ENCODE results near the genes SHMT1, FOXO3B and FAM83G.

GRCh38 chr17:17814017-17814809 lies 22.6 kb downstream of the SREBF1 start:
- PRO-cap, result no peak

- PRO-cap, result no peak
Measured at GRCh38 chr17:17849065-17849544, 12.3 kb upstream of the SREBF1 start.

GRCh38 chr17:17854788-17855699 lies 18.3 kb upstream of the SREBF1 start:
- PRO-cap, result no peak

GRCh38 chr17:17955256-17955756 lies 16.9 kb downstream of the TOM1L2 start:
- PRO-cap, result no peak

GRCh38 chr17:17965225-17965946 lies 6.8 kb downstream of the TOM1L2 start:
- PRO-cap, result no peak

DNA sequence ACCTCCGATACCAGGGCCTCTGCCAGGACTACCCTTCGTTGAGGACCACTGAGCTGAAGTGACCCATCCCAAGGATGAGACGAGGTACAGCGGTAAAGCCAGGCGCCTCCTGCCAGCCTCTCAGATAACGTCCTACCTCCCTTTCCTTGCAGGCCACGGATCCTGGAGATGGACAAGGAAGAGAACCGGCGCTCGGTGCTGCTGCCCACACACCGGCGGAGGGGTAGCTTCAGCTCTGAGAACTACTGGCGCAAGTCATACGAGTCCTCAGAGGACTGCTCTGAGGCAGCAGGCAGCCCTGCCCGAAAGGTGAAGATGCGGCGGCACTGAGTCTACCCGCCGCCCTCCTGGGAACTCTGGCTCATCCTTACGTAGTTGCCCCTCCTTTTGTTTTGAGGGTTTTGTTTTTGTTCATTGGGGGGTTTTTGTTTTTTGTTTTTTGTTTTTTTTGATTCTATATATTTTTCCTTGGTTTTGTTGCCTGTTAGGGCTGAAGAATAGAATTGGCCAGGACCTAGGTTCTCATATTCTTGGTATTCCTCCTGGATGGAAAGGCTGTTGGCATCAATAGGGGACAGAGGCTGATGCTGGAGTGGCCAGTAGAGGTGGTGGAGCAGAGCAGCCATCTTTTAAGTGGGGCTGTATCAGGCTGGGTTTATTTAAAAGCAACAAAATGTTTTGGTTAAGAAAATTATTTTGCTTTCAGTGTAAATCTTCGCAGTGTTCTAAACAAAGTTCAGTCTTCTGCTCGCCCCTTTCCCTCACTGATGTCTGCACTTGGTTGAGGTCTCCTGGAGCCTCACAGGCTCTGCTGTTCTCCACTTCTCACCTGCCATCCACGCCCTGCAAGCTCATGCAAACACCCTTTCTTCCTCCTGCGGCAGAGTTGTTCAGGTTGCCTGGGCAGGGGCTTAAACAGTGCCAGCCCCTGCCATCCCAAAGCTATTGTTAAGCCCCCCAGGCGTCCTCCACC lies 17.1 kb upstream of the LLGL1 start:
- PRO-cap, result no peak

DNA sequence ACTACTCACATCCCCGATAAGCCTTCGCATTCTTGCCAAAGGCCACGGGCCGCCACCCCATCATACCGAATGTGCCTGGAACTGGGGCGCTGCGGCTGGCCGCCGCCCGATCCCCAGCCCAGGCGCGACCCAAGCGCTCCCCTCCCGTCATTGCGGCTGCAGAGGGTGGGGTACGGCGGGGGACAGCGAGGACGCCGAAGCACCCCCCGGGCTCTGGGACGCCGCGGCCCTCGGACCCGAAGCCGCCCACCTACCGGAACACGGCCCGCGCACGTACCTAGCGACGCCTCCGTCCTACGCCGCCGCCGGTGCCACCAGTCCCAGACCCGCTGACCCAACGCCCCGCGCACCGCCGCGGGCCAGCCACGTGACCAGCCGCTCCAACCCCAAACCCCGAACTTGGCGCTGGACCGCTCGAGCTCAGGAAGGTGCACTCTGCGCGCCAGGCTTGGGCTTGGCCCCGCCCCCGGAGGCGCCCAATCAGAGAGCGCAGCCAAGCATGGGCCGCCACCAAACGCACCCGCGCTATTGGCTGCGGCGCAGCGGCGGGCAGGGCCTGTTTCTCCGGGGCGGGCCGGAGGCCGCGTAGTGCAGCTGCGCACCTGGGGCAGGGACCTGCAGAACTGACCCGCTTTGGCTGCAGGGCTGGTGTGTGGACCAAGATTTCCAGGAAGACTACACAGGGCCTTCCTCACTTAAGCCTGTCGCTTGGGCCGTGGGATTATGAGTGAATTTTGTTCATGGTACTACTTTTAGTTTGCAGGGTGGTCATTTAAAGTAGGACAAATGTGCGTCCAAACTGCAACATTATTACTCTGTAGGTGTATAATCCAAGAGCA lies at the start of gene SHMT1:
SHMT1 (minus strand) TSS at position 456 of the 839 bp plus-strand sequence.
- PRO-cap, result bidirectional peak, plus-strand start at position 568 of the sequence, minus-strand start at position 401 of the sequence

GRCh38 chr17:18673109-18673308 lies 9.1 kb downstream of the FOXO3B start:
- PRO-cap, result no peak

DNA sequence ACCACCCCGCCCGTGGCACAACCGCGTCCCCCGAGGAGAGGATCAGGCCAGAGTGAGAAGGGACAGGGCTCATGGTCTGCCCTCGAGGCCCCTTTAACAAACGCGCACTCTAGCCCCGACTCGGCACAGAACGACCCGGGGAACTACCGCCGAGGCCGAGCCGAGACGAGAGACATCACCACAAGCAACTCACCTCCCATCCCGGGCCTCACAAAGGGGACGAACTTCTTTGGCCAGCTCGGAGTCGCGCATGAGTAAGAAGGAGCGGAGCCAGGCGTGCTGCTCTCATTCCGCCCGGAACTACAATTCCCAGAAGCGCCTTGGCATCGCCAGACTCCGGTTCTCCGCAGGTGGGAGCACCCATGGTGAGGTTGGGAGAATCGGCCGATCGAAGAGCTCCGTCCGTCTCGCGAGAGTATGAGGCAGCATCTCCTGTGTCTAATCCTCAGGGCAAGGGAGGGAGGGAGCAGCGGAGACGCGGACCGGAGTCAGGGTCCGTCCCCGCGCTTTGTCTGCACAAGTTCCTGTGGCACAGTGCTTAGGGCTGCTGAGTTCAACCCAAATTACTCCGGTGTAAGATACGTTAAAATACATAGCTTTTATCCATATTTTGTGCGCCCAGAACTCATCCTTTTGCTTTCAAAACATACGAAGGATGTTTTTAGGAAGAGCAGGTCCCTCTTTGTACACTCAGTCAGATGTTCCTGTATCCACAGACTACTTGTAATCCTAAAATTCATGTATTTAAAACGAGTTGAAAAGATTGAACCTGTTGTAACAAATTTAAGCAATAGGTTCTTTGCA lies at the start of gene FOXO3B:
FOXO3B (minus strand) TSS at position 304 of the 804 bp plus-strand sequence.
- PRO-cap, result bidirectional peak, plus-strand start at position 373 of the sequence, minus-strand start at position 256 of the sequence

GRCh38 chr17:18855684-18856498 lies 2.0 kb upstream of the PRPSAP2 start:
- PRO-cap, result bidirectional peak, plus-strand start at chr17:18856341, minus-strand start at chr17:18856197

- PRO-cap, result no peak
Measured at GRCh38 chr17:19001763-19002690, 2.5 kb downstream of the FAM83G start.

DNA sequence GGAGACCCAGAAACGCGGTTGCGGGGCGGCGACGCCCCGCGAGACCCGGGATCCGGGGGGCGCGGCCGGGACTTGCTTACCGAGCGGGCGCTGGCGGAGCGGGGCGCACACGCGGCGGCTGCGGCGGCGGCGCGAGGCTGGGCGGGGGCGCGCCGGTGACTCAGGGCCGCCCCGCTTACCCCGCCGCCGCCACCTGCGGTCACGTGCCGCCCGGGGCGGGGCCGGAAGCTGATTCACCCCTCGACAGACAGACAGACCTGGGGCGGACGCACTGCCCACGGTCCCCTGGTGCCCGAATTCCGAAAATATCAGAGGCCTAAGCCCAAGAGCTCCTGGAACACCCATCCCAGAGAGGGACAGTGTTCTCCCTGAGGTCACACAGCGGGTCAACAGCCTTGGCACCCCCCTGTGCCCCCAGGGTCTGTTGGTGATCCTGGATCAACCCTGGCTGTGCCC lies at the start of gene FAM83G:
FAM83G (minus strand) TSS at position 136 of the 456 bp plus-strand sequence.
- PRO-cap, result bidirectional peak, plus-strand start at position 250 of the sequence, minus-strand start at position 205 of the sequence

- PRO-cap, result no peak
Measured at GRCh38 chr17:19064278-19064784, 17.6 kb upstream of the GRAP start.

DNA sequence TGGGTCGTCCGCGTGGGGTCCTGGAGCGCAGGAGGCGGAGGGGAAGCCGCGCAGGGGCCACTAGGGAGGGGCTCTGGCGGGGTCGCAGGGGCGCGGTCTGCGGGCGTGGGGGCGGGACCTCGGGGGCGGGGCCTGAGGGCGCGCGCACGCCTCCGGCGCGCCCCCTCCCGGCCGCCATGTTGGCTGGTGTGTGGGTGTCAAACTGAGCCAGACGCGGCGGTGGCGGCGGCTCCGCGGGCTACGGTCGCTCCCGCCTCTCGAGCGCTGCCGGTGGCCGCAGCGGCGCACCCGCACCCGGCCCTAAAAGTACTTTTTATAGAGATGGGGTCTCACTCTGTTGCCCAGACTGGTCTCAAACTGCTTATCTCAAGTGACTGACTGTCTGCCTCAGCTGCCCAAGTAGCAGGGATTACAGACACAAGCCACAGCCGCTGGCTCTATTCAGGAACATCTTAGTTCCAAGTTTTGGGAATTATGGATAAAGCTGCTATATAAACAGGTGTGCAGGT lies 16.3 kb upstream of the GRAPL start:
- PRO-cap, result bidirectional peak, plus-strand start at position 241 of the sequence, minus-strand start at position 99 of the sequence

DNA sequence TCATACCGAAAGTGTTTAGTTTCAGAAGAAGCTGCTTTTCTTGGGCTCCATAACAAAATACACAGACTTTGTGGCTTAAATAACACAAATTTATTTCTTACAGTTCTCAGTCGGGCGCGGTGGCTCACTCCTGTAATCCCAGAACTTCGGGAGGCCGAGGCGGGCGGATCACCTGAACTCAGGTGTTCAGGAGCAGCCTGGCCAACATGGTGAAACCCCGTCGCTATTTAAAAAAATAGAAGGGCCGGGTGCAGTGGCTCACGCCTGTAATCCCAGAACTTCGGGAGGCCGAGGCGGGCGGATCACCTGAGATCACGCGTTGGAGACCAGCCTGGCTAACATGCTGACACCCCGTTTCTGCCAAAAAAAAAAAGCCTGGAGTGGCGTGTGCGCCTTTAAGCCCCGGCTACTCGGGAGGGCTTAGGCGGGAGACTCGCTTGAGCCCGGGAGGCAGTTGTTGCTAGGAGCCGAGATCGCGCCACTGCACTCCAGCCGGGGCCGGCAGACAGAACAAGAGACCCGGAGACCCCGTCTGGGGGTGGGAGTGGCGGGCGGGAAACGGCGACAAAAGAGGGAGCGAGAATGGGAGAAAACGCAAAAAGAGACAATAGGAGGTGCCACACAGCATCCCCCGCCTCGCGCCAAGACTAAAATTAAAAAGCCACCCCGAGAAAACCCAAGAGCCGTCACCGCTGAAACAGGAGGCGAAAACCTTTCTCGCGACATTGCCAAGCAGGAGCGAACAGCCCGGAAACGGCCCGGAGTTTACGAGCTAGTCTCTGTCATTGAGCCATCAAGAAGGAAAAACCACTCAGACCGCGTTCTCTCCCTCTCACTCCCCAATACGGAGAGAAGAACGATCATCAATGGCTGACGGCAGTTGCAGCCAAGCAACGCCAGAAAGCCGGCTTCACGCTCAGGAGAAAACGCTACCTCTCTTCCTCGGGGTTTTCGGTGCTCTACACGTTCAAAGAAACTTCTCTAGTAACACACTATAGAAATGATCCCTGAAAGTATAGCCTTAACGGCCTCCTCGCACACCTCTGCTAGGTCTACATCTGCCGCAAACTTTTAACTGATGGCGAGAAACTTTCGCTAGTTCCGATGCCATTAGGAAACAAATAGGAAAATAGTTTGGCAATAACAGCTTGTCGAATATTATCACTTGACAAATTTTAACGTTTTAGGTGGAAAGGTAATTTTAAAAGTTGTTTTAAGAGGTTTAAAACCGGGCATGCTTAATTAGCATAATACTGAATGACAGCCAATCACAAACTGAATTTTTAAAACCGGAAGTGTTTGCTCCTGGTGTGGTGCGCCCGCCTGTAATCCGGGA lies 15.3 kb upstream of the GRAPL start:
- PRO-cap, result unidirectional peak, plus-strand start at position 449 of the sequence

GRCh38 chr17:19264577-19265040 lies 27.4 kb downstream of the EPN2 start:
- PRO-cap, result no peak

GRCh38 chr17:19271602-19271942 lies 34.4 kb downstream of the EPN2 start:
- PRO-cap, result no peak

GRCh38 chr17:19283962-19284578 lies 46.9 kb downstream of the EPN2 start:
- PRO-cap, result no peak

GRCh38 chr17:19317157-19318016 lies 45.1 kb downstream of the B9D1 start:
- PRO-cap, result no peak

- PRO-cap, result no peak
Measured at GRCh38 chr17:19502485-19502926, 31.1 kb upstream of the SLC47A1 start.

All from left ventricle myocardium (tissue), 1 donor.